Placental pericyte (primary cell): ENCODE data around the gene CMTR1.

DNA sequence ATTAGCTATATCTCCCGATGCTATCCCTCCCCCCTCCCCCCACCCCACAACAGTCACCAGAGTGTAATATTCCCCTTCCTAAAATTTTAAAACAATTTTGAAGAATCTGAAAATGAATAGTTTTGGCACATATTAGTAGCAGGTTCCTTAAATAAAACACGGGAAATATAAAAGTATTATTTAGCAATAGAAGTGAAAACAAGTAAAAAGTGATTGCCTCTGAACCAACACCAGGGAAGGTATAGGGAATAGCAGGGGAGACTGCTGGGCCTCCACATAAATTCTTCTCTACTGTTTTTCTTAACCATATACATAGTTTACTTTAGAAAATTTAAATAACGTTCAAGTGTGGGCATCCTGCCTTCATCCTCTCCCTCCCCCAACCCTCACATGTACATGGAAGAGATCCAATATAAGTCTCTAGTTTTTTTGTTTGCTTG is 31.4 kb downstream of the KCTD20 start:
- CAGE, long polyA plus RNA = no peak

- CAGE, long polyA plus RNA = no peak
These were observed 30.7 kb downstream of the STK38 start for GRCh38 chr6:36516514-36517040.

GRCh38 chr6:36539875-36540721 is 7.2 kb downstream of the STK38 start:
- CAGE, long polyA plus RNA = no peak

DNA sequence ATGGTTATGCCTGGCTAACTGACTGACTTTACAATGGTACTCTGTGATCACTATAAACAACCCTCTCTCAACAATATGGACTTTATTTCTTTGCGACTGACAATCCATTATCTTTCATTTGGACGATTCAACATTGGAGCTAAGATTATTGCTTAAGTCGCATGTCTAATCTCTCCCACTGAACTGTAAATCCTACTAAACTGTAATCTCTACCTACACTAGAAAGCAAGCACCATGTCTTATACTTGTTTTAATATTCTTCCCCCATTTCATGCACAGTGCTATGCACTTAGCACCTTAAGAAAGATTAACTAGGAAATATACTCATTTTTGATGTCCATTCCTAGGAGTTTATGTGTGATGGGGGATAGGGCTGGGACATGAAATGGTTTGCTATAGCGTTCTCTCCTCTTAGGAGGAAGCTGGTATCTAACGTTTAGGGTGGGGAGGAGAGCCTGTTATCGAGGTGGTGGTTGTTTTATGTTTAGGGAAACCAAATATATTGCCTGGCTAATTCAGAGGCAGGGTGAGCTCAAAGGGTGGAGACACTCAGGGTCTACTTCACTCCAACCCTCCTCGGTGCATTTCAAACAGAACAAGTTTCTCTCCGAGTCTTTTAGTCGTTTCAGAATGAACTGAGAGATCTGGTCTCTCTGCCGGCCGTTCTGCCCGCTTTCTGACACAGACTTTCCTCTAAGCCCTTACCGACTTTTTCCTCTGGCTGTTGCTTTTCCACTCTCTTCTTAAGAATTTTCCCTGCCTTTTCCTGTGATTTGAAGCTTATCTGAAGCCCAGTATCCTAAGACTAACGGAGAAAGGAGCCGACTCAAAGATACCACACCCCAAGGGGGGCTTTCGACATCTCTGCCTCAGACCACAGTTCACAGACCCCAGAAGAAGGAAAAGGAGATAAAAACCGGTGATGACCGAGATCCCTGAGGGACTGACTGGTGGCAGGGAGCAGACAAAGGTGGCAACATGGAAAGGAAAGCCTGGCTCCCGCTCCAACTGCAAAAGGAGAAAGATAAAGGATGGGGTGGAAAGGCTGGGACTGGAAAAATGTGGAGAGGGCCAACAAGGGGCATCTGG is 1.0 kb downstream of the STK38 start:
- CAGE, long polyA plus RNA = no peak

DNA sequence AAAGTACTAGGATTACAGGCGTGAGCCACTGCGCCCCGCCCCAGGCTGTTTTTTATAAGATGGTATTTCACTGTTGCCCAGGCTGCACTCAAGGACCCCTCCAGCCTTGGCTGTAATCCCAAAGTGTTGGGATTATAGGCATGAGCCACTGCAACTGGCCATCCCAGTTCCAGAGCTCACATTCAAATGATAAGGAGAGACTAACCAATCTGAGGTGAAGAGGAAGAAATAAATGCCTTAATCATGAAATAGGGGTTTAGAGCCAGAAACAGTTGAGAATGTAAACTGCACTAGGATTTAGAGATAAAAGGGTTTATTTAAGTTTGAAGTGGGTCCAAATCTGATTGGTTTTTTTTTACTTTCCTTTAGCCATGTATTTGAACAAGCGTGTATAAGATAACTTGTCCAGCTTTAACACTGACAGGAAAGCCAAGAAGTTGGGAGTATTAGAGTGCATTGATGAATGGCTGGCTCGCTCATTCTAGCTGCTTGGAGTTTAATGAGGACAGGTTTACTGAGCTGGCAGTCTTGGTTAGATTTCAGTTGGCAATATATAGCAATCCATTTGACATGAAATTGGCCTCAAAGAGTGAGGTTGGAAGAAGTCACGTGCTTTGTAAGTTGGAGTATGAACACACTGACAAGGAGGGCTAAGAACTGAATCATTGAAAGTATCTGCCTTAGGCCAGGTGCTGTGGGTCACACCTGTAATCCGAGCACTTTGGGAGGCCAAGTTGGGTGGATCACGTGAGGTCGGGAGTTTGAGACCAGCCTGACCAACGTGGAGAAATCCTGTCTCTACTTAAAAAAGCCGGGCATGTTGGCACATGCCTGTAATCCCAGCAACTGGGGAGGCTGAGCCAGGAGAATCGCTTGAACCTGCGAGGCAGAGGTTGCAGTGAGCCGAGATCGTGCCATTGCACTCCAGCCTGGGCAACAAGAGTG is 13.6 kb downstream of the SRSF3 start:
- CAGE, long polyA plus RNA = no peak

- CAGE, long polyA plus RNA = no peak
These were observed 59.6 kb downstream of the RAB44 start for GRCh38 chr6:36757029-36757839.

GRCh38 chr6:36820706-36821533 is 18.3 kb downstream of the CPNE5 start:
- CAGE, long polyA plus RNA = no peak

- CAGE, long polyA plus RNA = no peak
These were observed 13.5 kb upstream of the CPNE5 start for GRCh38 chr6:36852774-36853171.

DNA sequence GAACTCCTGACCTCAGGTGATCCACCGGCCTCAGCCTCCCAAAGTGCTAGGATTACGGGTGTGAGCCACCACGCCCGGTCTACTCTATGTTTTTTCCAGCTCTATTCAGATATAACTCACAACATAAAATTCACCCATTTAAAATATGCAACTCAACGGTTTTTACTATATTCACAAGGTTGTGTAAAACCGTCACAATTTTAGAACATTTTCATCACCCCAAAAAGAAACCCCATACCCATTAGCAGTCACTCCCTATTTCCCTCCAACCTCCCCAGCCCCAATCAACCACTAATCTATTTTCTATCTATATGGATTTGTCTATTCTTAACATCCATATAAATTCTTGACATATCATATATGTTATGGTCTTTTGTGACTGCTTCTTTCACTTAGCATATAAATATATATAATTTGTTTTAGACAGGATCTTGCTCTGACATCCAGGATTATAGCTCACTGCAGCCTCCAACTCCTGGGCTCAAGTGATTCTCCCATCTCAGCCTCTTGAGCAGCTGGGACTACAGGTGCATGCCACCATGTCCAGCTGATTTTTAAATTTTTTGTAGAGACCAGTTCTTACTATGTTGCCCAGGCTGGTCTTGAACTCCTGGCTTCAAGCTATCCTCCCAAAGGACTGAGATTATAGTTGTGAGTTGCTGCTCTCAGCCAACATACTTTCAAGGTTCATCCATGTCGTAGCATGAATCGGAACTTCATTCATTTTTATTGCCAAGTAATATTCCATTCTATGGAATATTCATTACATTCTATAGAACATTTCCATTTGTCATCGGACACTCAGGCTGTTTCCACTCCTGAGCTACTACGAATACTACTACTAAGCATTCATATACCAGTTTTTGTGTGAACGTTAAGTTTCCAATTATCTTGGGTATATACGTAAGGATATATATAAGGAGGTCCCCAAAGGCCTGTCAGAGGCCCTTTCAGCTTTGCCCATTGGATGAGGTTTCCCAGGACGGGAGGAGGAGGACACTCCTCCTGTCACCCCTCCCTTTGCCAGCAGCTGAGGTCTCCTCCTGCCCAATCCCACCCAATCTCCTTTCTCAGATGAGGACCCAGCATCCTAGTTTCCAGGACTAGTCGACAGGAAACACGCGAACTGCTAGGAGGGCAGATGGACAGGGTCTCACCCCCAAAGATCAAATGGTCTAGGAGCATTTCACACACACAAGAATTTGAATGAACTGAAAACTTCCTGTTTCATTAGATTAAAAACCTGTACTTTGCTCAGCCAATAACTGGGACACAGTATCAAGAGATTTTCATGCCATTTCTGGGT is 11.5 kb downstream of the PI16 start:
- CAGE, long polyA plus RNA = no peak

DNA sequence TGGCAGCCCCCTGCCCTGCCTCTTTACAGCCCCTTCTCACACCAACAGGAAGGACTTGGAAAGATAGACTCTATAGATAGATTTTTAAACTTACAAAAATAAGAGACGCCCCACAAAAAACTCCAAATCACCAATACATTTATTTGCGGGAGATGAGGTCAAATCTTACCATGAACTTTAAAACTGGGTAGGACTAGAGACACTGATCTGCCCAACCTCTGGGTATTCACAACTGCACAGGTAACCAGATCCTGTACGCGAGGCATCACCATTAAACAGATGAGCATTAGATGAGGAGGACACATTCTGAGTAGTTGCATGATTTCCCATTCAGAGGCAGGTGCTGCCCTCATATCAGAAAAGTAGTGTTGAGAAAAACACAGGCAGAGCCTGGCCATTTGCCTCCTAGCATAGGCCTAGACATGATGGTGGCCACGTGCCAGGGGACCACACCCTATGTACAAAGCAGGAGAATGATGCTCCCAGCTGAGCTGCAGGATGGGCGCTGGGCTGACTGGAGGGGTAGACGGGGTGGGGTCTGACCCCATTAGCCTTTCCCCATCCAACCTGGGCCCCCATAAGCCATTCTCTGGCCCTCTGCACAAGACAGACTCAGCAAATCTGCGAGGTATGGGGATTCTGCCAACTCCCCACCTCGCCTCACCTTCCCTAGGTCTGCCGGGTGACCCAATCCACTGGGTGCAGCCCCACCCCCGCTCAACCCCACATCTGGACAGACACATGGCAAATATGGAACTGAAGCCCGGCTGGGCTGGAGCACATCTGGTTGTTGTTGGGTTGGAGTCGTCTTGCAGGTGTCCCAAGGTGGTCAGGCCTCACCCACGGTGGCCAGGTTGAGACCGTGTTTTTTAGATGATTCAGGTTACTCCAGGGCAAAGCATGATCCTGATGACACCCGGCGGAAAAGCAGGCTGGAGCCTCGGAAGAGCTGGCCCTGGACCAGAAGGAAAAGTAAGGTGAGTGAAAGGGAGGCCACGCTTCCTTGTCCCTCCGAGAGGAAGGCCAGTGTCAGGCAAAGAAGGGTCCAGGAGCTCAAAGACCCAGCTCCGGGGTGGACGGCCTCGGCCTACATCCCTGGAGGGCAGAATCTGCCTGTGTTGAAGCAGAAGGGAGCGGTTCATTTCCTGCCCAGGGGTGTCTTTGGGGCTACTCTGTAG is 13.9 kb downstream of the PI16 start:
- CAGE, long polyA plus RNA = no peak

GRCh38 chr6:36972271-36972907 is 13.6 kb downstream of the MTCH1 start:
- CAGE, long polyA plus RNA = no peak

- CAGE, long polyA plus RNA = no peak
These were observed 2.7 kb downstream of the MTCH1 start for GRCh38 chr6:36983288-36983707.

DNA sequence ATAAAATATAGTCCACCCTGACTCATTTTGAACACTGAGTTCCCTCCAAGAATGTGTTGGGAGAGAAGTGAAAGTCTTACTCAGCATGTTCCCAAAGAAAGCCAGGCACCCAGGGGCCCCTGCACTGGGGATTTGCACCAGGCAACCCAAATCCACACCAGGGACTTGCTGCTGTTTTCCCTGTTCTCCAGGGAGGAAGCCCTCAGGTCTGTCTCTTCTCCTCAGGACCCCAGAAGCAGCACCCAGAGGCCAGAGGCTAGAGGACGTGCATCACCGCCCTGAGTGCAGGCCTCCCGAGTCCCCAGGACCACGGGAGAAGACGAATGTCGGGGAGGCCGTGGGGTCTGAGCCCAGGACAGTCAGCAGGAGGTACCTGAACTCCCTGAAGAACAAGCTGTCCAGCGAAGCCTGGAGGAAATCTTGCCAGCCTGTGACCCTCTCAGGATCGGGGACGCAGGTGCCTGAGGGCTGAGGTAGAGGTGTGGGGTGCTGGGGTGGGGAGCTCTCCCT is 3.2 kb downstream of the FGD2 start:
- CAGE, long polyA plus RNA = no peak

- CAGE, long polyA plus RNA = no peak
These were observed 22.2 kb downstream of the FGD2 start for GRCh38 chr6:37027510-37028168.

DNA sequence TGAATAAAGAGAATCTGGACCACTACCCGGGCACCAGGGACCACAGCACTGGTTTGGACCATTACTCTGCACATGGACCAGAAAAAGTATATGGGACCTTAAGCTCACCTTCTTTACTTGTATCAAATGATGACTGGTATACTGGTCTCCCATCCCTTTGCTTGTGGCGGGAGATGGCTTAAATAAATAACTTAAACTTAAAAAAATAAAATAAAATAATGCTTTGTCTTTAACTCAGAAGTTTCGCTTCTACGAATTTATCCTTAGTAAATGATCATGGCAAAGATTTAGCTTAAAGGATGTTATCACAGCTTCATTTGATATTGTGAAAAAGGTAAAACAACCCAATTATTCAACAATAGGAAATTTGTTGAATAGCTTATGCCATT is 39.7 kb downstream of the FGD2 start:
- CAGE, long polyA plus RNA = no peak

DNA sequence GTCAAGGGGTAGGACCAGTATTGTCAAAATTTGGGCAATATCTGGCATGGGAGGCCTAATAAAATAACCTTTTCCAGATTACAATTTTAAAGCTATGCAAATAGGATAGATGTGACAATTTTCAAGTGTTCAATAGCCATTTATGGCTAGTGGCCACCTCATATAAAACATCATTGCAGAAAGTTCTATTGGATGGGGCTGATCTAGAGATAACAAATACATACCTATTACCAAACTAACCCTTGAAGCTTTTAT is 5.6 kb downstream of the PIM1 start:
- CAGE, long polyA plus RNA = no peak

DNA sequence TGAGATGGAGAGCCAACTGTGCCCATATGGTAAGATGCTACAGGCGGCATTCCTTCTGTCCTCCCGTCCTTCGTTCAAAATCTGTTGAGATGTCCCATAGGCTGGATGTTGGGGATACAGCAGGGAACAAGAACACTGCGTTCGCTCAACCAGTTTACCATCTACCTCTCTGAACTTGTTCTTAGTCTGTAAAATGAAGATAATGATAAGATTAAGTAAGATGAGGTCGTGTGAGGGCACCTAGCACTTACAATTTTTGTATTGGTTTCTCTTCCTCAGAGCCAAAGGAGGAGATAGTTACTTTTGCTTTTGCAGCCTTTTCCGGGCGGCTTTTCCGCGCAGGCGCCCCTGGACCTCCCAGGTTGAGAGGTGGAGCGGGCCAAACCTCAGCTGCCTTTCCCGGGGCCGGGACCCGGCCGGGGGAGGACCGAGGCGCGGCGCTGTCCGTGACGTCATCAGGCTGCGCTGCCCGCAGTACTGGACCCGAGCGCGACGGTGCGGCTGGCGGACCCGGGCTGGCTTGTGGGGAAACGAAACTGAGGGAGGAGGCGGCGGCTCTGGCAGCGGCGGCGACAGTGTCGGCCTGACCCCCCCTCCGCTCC is at the start of gene CMTR1:
Gene CMTR1 (plus strand): TSS at position 472 of the 602 bp plus-strand sequence.
- CAGE, long polyA plus RNA = no peak

DNA sequence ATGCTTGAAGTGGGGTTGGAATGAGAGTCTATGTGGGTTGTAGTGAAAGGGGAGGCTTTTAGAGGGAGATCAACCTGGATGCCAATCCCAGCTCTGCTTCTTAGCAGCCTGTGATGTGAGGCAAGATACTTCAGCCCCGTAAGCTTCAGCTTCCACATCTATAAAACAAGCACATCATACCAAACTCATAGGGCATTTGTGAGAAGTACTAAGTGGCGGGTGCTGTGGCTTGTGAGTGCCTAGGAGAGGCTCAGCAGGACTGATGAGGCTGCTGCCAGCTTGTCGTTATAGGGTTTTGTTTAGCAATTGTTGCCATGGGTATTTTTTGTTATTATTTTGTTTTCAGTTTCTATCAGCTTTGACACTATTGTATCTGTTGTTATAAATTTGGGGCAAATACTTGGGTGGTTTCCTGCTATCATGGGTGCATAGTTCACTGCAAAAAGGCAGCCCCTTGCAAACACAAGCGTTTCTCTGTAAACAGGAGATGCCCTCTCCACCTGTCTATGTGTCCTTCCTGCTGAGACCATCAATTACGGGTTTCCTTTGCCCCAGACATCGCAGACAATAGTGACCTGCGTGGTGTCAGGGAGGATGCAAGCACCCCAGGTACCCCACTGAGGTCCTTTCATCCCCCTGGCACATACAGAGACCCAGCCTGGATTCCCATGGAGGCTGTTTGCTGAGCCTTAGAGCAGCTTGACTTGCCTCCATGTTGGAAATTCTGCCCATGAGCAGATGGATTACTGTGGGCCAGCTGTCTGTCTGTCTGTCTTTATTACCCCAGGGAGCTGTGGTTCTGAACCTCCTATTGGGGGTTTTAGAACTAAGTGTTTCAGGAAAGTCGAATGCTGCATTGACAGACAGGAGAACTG is 3.1 kb upstream of the CCDC167 start:
- CAGE, long polyA plus RNA = no peak

DNA sequence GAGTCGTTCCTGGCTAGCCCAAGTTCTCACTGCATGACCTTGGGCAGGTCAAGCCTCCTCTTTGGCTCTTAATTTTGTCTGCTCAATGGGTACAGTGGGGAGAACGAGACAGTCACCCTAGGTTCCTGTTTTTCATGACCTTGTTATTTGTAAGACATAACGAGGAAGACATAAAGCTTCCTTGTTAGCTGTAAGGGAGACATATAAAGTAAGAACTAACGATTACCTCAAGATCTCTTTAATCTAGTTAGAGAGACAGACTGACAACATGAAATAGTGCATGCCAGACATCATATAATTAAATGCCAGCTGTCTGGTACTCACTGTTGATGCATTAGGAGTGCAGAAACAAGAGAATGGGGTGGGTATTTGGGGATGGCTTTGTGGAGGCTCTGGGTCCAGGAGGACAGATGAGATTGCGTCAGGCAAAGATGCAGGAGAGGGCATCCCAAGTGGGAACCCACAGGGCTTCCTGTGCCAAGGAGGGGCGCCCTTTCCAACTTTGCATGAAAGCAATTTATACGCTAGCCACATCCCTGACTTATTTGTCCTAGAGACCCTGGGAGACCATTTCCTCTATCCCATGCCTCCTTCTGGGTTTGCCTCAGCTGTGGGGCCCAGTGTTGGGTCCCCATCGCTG is 3.9 kb upstream of the CCDC167 start:
- CAGE, long polyA plus RNA = no peak

DNA sequence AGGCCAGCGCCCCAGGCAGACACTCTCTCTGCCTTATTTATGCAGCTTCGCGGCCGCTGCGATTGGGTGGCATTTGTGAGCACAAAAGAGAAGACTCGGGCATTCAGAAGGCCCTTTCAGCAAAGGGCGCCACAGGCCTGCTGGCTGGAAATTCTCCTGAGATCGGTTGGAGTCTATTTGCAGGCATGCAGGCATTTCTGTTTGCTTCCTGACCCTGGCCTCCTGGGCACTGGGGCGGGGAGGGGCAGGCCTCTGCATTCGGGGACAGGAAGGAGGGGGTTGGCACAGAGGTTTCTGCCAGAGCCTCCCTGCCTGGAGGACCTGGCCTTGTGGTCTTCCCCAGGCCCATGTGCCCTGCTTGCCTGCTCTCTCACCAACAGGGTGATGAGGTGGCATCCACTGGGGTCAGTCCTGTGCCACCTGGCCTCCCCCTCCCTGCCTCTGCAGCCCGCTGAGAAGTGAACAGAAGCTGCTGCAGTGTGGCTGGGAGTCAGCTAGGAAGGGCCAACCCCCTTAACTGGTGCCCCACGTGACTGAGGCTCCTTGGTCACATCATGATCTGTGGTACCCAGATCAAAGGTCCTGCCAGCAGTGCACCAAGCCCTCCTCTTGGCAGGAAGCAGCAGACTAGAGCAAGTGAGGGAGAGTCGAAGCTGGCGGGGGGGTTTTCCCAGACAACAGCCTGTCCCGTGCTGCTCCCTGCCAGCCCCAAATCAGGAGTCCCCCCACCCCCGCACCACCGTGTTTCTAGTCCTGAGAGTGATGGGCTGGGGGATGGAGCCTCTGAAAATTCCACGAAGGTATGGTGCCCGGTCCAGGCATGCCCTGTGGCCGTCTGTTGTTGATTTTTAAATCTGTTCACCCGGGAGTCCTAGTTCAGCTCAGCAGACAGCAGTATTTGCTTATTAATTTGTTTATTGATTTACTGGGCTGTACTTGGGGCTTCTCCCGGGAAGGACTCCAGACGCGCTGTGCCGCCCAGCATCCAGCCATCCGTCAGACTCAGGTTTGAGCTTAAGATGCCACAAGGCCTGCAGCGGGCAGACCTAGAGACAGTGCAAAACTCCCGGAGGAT is 16.8 kb upstream of the CCDC167 start:
- CAGE, long polyA plus RNA = no peak